Mesothelial cell of epicardium (in vitro differentiated cells): ENCODE results near the genes ANXA9, C1orf56, SCNM1 and RORC.

GRCh38 chr1:150981633-150982610 is at the start of gene ANXA9:
Gene ANXA9 (plus strand): TSS chr1:150982292.
- PRO-cap, result no peak

DNA sequence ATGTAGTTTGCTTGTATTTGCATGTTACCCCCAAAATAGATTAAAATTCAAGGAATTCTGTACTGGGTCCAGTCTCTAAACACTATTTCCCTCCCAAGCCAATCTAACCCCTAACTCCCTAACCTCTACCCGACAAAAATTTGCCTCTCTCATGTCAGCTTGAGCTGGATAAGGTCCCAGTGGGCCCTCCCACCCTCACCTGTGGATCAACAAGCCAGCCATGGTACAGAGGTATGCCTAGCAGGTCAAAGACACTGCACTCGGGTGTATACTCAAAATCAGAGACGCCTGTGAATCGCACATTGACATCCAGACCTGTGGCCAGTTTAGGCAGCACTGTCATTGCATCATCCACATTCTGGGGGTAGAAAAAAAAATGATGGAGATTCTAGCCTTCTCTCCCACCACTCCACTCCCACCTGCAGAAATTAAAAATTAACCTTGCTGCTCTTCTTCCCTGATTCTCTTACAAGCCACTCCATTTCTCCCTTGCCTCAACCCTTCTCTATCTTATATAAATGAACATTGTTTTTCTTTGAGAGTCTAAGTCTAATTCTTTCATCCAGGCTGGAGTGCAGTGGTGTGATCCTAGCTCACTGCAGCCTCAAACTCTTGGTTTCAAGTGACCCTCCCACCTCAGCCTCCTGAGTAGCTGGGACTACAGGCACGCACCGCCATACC is 6.3 kb downstream of the MINDY1 start:
- PRO-cap, result no peak

GRCh38 chr1:151047561-151048466 is at the start of gene C1orf56:
Gene C1orf56 (plus strand): TSS chr1:151047751.
- PRO-cap, result unidirectional peak, plus-strand start at chr1:151047751

GRCh38 chr1:151052334-151053273 is 5.1 kb downstream of the C1orf56 start:
- PRO-cap, result no peak

GRCh38 chr1:151062699-151063261 is 2.6 kb downstream of the MLLT11 start:
- PRO-cap, result no peak

DNA sequence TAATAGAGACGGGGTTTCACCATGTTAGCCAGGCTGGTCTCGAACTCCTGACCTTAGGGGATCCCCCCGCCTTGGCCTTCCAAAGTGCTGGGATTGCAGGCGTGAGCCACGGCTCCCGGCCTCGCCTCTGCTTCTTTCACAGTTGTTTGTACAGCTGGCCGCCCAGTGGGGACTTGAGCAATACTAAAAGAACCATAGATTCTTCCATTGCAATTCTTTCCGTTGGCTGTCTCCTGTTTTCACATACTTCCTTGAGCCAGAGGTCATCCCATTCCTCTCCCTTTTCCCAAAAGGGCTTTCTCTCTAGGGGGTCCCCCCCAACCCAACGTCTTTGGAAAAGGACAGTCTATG is 1.1 kb downstream of the GABPB2 start:
- PRO-cap, result no peak

- PRO-cap, result unidirectional peak, plus-strand start at chr1:151165473
These were observed 496 bp downstream of the LYSMD1 start for GRCh38 chr1:151165044-151165768.

GRCh38 chr1:151165769-151166361 is at the start of gene SCNM1:
Gene SCNM1 (plus strand): TSS chr1:151166144.
- PRO-cap, result bidirectional peak, plus-strand start at chr1:151166028, minus-strand start at chr1:151165959

DNA sequence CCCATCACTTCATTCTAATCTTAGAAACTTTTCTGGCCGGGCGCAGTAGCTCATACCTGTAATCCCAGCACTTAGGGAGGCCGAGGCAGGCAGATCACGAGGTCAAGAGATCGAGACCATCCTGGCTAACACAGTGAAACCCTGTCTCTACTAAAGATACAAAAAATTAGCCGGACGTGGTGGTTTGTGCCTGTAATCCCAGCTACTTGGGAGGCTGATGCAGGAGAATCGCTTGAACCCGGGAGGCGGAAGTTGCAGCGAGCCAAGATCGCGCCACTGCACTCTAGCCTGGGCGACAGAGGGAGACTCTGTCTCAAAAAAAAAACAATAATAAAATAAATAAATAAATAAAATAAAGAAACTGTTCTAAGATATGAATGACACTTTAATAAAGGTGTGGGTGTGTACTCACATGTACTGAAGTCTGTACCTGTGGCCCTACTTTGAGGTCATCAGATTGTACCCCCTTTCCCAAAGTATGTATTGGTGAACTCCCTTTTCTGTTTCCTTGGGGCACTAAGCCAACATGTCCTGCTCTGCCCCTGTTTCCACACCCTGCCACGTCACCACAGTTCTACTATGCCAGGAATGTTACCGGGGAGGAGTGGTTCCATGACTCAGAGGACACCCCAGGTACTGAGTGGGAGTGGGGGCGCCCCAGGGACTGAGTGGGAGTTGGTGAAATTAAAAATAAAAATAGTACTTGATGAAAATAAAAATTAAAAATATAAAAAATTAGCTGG is 3.3 kb upstream of the PIP5K1A start:
- PRO-cap, result no peak

- PRO-cap, result no peak
These were observed 2.9 kb upstream of the PSMD4 start for GRCh38 chr1:151251656-151252054.

GRCh38 chr1:151283936-151284489 is 1.9 kb downstream of the ZNF687 start:
- PRO-cap, result no peak

DNA sequence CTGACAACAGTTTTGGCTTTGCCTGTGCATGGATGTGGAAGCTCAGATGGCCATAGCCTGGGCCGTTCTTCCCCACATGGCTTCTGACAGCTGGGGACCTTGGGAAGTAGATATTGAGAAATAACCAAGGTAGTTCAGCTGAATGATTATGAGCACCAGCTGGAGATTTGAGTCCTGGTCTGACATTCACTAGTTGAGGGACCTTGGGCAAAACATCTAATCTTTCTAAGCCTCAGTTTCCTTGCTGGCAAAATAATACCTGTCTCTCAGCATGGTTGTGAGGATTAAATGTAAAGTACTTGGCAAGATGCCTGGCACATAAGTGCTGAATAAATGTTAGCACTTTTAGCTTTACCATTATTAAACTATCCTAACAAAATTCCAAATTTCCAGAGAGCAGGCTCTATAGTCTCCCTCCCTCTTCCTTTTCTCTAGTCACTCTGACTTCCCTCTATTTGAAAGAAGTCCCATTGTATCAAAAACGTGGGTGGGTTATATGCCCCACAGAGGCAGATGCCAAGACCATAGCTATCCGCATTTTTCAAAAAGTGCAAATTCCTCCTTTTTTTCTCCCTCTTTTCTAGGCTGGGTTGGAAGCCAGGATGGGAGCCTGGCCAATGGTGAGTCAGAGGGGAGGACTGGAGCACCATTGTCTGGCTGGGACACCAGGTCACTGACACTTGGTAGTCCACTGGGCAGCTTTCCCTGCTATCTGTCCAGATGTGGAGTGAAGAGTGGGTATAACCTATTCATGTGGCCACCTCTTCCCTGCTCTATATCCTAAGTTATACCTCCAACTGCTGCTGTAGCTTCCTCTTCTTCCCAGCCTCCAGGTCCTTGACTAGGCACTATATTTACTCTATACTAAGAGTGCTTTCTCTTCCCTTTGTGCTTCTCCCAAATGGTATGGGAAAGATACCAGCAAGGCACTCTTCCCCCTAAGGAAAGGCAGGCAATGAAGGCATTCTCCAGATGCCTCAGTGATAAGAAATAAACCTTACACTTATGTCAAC is 13.2 kb downstream of the PI4KB start:
- PRO-cap, result no peak

GRCh38 chr1:151342352-151342970 is 4.6 kb downstream of the RFX5 start:
- PRO-cap, result no peak

- PRO-cap, result no peak
These were observed 7.0 kb downstream of the SELENBP1 start for GRCh38 chr1:151365420-151365930.

DNA sequence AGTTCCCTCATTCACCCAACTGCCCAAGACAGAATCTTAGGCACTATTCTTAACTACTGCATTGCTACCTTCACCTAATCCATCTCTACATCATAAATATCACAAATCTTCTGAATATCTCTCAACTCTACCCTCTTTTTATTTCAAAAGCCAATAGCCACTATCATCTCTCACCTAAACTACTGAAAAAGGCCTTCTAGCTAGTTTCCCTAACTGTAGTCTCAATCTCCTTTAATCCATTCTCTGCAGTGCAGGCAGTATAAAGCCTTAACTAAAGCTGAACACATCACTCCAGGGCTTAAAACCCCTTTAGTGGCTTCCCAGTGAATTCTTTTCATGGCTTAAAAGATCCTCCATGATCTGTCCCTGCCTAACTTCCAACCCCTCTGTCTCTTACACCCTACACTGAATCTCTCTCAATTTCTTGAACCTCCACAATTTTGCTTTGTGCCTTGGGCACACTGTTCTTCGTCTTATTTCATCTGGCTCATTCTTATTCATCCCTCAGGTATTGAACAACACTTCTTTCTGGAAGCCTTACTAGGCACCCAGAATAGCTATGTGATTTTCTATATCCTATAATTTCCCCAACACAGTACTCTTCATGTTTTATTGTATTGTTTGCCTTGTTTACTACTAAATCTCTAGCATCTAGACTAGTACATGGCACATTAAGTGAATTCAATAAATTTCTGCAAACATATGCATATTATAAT is 11.6 kb downstream of the PSMB4 start:
- PRO-cap, result no peak

DNA sequence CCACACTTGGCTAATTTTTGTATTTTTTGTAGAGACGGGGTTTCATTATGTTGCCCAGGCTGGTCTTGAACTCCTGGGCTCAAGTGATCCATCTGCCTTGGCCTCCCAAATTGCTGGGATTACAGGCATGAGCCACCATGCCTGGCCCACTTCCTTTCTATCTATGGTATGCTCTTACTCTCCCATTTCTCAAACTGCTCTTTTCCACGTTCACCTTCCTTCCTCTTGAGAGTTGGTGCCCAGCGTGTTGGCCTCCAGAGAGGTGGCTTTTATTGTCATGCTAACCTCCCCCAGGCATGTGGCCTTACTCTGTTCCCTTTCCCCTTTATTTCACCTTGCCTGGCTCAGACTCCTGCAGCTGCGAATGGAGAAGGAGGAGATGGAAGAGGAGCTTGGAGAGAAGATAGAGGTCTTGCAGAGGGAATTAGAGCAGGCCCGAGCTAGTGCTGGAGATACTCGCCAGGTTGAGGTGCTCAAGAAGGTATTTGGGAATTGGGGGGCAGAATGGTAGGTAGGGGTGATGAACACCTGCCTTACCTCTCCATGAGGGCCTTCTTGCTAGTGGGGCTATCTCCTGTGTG is 13.4 kb upstream of the TUFT1 start:
- PRO-cap, result no peak

DNA sequence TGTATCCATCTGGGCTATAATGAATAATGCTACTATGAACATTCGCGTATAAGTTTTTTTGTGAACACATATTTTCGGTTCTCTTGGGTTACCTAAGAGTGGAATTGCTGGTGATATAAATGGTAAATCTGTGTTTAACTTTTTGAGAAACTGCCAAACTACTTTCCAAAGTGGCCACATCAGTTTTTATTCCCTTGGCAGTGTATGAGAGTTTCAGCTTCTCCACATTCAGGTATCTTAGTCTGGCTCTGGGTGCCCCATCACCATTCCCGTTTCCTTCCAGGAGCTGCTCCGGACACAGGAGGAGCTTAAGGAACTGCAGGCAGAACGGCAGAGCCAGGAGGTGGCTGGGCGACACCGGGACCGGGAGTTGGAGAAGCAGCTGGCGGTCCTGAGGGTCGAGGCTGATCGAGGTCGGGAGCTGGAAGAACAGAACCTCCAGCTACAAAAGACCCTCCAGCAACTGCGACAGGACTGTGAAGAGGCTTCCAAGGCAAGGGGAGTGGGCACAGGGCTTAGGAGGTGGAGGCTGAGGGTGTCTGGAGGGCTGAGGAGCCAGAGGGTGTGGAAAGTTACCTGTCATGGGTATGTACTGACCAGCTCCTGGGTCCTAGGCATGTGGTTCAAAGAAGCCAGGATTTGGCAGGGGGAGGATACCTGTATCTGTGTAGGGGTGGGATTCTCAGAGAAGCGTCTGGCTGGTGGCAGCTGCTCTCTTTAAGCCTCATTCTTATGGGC is 10.9 kb upstream of the TUFT1 start:
- PRO-cap, result no peak

GRCh38 chr1:151762140-151762641 is 1.1 kb downstream of the MRPL9 start:
- PRO-cap, result no peak

DNA sequence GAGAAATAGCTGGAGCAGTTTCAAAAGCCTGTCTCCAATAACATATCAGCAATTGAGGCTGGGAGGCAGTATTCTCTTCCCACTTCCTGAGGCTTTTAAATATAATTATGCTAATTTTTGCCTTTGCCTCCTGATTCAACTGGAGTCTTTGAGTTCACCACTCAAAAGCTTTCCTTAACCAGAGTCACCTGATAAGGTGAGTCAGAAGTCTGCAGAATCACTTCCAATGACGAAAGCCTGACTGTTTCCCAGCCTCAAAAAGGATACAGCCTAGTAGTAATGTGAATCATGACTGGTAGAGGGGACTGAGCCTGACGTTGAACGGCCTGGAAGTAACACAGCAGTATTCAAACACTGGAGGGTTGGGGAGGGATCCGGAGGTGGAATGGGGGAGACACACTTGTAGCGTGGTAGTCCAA is 10.4 kb upstream of the MRPL9 start:
- PRO-cap, result no peak

DNA sequence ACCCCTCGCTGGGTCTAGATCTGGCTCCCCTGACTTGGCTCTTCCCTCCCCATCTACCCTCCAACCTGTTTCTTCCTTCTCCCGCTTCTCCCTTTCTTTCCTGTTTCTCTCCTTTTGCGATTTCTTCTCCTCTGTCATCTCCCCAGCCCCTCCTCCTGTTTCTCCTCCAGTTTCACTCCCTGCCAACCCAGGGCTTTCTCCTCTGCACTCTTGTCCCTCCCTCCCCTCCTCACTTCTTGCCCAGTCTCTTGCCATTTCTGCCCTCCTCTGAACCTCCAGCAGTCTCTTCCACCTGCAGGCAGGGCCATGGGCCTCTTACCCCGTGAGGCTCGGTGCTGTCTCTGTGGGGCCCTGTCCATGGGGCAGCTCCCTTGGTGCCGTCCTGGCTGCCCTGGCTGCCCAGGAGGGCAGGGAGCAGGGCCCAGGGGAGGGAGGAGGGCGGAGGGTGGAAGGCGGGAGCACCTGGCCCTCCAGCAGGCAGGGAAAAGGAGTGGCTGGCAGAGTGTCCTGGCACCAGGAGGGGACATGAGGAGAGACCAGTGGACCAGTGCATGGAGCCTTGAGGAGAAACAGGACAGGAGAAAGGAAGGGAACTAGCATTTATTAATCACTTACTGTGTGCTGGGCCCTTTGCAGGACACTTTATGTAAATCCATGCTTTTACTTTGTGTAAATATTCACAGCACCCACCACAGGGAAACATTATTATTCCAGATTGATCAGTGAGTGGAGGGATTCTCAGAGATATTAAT is at the start of gene RORC:
Gene RORC, minus strand, starts transcription at position 397 of the 752 bp plus-strand sequence.
- PRO-cap, result no peak